Cerebral cortex (tissue), 2 donors: ENCODE data around the gene ALKBH3.

GRCh38 chr11:35419877-35420617 lies 689 bp upstream of the SLC1A2 start:
- PRO-cap, 2 experiments, result peak in 1 of 2 experiments; most common plus-strand start chr11:35420296 (in 1); most common minus-strand start chr11:35420043 (in 1)

DNA sequence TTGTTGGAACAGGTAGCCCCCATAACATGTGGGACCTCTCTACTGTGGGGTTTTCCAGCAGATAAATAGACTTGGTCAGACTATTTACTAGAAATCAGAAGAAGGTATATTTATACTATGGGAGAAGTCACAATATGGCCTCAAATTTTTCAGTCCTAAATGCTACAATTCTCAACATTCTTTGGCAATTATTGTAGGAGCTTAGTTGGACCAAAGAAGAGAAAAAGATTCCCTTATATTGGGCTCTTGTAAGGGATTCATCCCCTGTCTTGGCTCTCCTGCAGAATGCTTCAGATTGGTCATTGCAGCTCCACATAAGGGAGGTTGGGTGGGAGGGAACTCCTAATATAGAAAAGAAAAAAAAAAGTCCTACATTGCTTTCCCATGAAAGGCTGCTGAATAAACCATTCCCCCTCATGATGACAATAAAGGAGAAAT lies 4.7 kb upstream of the SLC1A2 start:
- PRO-cap, 2 experiments, result peak in 1 of 2 experiments; most common minus-strand start position 287 of the sequence (in 1)

DNA sequence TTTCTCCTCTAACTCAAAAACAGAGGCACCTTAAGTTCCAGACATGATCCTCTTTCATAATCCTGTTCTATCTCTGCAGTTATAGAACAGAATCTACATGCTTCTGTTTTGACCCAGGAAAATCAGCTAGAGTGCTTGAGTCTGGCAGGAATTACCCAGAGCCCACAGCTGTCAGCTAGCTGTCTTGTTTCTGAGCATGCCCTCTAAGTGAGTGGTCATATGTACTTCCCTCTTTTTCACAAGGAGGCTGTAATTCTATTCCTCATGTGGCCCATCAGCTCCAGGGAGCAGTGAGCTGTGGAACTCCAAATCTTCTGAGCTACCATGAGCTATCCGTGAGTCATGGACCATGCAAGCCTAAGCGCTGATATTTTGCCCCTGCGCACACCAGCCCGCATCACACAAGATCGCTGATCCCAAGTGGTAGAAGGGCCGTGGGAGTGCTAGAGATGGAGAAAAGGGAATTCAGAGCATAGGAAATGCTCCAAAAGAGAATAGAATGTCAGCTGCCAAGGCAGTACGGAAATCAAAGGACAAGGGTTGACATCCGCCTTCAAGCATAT lies 5.4 kb downstream of the FJX1 start:
- PRO-cap, 2 experiments, result no peak in any of the 2 experiments

GRCh38 chr11:35919197-35919525 lies 24.7 kb upstream of the LDLRAD3 start:
- PRO-cap, 2 experiments, result peak in 1 of 2 experiments; most common minus-strand start chr11:35919359 (in 1)

DNA sequence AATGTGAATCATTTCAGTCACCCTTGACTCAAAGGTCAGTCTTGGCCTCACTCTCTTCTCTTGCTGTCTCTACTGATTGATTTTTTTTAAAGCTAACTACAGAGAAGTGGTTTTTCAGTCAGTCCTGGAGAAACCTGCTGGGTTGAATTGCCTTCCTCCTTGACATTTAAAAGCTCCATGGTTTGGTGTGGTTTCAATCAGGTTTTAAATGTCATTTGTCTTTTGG lies 89.1 kb downstream of the TRAF6 start:
- PRO-cap, 2 experiments, result no peak in any of the 2 experiments

GRCh38 chr11:36453636-36454030 lies 56.4 kb downstream of the TRAF6 start:
- PRO-cap, 2 experiments, result no peak in any of the 2 experiments

DNA sequence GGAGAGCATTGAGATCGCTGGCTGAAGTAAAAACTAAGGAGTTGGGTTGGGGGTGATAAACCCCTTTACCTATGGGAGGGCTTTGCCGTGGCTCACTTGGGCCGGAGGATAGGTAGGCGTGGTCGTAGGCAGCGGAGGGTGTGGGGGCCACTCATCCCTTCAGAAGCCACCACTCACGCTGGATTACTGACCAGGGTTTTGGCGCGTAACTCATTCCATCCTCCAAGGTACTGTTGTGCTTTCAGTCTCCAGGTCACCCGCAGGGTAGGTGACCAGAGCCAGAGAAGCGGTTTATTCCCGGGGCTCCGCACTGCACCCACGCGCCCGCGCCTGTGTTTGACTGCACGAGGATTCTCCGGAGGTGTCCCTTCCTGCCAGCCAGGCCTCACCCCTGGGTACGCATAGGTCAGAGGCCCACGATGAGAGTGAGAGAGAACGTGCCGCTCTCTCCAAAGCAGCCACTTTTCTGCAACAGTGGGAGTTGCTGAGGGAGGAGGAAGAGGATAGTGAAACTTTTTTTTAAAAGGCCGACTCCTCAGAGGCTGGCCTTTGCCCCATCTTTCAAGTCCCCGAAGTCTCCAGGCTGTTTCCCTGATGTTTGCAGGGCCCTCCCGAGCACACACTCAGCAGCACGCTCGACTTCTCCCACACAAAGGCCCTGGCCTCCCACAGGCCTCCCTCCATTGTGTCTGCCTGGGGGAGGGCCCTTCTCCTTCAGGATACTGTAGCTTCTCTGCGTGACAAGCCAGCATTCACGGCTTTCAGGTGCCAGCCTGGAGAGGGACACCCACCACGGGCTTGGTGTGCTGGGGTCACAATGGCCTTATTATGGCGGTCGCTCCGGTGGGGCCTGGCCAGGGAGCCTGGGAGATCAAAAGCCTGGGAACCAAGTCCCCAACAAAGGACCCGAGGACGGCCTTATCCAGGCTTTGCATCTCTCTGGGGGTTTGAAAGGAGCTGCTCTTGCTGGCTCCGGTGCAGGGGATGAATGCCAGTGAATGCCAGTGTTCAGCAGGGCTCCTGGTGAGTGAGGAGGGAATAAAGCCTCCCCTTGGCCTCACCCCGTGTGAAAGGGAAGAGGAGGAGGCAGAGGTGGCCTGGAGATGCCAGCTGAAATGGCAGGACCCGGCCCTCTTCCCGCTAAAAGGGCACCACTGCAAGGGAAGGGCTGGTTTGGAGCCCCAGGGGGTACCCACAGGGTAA lies 55.2 kb downstream of the TRAF6 start:
- PRO-cap, 2 experiments, result no peak in any of the 2 experiments

GRCh38 chr11:36455627-36456581 lies 54.2 kb downstream of the TRAF6 start:
- PRO-cap, 2 experiments, result peak in 1 of 2 experiments; most common plus-strand start chr11:36455867 (in 1); most common minus-strand start chr11:36455944 (in 1)

- PRO-cap, 2 experiments, result no peak in any of the 2 experiments
Measured at GRCh38 chr11:38508443-38508905, 1910.4 kb upstream of the RAG2 start.

GRCh38 chr11:40453360-40453830 lies 1006.1 kb downstream of the LRRC4C start:
- PRO-cap, 2 experiments, result no peak in any of the 2 experiments

- PRO-cap, 2 experiments, result no peak in any of the 2 experiments
Measured at GRCh38 chr11:41971465-41971869, 512.0 kb upstream of the LRRC4C start.

GRCh38 chr11:43034844-43035555 lies 276.8 kb upstream of the API5 start:
- PRO-cap, 2 experiments, result no peak in any of the 2 experiments

GRCh38 chr11:43312279-43312893 lies 590 bp downstream of the API5 start:
- PRO-cap, 2 experiments, result no peak in any of the 2 experiments

DNA sequence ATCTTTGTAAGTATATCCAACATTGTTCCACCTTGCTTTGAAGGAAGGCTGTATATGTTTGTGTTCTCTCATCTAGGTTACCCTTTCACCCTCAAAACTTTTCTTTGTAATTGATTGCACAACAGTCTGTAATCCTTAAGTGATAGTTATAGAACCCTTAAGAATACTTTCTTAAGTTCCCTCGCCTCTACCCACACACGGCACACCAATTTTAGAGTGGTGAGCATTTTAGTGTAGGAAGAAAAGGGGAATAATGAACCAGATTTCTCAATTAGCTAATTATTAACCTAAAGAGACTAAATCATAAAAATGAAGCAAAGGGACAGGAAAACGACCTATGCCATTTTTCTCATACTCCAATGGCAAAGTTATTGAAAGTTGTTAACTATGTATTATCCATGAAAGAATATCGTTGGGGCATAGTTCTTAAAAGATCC lies 44.7 kb downstream of the TTC17 start:
- PRO-cap, 2 experiments, result no peak in any of the 2 experiments

DNA sequence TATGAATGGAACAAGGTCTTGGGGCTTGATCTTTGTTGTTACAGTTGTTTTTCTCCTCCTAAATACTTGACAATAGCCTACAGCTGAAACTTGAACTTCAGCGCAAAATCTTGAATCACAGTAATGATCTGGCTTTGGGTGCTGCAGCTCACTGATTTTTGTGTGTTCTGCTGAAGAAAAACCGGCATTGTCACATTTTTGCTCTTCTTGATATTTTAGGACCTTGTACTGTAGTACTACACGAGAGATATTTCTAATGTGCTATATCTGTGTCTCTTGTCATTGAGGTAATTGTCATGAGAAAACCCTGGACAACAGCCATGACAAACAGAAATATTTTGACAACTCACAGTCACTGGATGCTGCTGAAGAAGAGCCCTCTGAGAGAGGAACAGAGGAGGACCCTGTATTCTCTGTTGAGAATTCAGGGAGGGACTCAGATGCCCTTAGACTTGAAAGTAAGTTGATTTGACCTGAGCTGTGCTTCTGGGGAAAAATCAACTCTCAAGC lies 77.2 kb downstream of the TTC17 start:
- PRO-cap, 2 experiments, result no peak in any of the 2 experiments

- PRO-cap, 2 experiments, result peak in 1 of 2 experiments; most common plus-strand start chr11:43880849 (in 1); most common minus-strand start chr11:43880722 (in 1)
Measured at GRCh38 chr11:43880386-43881323, at the start of gene ALKBH3. ALKBH3 (plus strand) TSS chr11:43880831.

DNA sequence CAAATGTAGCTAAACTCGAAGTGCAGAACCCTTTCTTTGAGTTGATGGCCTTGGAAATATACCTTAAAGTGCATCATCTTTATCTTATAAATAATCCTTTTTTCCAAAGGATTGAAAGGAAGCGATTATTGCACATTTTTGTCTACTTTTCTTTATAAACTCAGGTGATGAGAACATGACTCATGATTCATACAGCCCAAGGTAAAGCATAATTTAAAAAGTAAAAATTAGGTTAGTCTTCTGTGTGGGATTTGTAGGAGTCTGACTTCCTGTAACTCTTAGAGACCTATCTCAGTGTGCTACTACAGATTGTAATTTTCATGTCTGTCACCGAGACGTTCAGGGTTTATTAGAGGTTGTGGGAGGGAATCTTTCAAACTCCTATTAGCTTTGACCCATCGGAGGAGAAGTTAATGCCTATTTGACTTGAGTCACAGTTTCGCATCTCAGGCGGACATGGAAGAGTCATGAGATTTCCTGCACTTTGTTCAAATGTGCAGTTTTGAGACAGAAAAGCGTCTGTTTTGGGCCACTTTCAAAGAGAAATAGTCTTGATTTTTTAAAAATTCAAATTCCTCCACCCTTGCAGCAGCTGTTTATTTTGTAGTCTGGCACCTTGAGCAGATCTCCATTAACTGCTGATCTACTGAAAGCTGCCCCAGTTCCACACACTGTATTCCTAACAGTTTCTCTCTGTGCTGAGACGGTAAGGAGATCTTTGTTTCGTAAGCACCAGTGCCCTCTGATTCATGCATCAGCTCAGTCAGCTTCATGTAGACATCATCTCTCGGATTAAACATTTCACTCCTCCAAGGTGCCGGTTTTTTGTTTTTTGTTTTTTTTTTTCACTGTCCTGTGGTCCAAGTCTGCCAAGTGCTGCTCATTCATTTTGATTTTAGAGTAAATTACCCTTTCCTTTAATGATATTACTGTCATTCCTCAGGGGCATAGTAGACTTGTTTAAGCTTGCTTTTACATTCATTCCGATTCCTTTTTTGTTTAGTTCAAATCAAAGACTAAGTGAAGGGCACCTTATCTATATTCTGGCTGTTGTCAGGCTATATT lies 24.3 kb downstream of the ALKBH3 start:
- PRO-cap, 2 experiments, result peak in 1 of 2 experiments; most common plus-strand start position 735 of the sequence (in 1); most common minus-strand start position 637 of the sequence (in 1)

DNA sequence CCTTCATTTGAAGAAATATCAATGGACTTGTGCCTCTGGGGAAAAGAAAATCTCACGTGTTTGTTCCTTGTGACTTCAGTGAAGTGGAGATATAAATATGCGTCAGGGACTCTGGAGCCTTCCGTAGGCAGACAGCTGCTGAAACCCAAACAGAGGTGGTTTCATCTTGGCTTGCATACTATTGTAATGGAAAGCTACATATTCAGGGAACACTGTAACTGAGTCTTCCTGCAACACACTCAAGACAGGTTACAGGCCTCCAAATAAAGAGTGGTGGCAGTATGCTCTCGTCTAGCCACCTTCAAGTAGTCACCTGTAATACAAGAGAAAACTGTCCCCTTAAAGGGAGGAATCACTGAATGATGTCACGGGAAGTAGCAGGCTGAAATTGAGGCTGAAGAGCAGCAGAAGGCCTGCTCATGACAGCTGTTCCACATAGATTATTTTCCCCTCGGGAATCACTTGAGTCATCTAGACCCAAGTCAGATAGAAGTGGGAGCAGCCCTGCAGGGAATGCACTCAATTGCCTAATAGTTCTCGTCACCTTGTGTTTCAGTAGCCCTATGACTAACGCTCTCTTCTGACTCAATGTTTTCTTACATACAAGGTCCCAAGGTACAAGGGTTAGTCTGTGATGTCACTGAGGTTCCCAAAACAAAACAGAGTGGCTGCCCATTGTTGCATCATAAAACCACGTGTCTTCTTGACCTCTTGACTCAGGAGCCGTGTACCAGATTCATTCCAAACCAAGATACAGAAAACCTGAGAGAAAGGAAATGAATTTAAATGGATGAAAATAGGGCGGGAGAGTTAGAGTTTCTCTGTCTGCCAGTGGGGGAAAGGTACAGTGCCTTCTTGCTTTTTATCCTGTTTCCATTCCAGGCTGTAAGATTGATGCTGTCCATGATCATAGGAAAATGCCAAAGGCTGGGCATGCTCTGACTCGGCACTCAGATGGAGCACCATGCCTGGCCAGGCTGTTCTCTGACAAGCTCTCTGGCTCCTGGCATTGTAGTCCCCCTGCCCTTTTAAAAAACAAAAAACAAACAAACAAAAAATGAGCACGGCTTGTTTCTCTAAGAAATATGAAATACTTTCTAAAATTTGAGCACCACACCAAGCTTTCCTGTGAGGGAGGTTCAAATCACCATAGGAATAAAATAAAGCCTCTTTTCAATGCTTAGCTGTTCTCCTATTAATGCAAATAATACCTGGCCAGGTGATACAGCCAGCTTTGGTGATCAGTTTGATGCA lies 21.7 kb upstream of the C11orf96 start:
- PRO-cap, 2 experiments, result no peak in any of the 2 experiments

DNA sequence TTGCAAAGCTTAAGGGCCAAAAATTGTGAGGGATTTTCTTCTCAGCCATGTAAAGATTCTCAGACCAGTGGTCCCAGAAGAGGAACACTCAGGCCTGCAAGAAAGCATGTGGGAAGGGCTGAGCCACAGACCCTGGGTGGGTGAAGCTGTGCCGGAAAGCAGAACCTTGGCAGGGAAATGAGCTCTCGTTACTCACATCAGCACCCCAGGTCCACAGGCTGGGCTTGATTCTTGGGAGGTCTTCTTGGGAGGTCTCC lies 9.0 kb upstream of the C11orf96 start:
- PRO-cap, 2 experiments, result no peak in any of the 2 experiments

GRCh38 chr11:43933781-43934706 lies 8.4 kb upstream of the C11orf96 start:
- PRO-cap, 2 experiments, result no peak in any of the 2 experiments